Gastrocnemius medialis (tissue), 3 donors: ENCODE data around the gene SNAP25.

DNA sequence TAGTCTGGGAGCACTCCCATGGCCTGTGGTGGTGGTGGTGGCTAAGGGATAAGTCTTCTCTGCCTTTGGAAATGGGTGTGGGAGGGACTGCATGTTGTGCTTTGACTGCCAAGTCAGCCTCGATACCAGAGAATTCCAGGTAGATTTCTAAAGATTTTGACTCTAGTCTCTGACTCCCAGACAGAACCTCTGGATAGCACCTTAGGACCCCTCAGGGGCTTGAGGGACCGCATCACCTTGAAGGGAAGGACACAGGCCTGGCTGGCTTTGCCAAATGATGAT, 329.4 kb downstream of the BMP2 start:
- PRO-cap = no peak
- RAMPAGE, long total RNA, 3 experiments = no peak in any of the 3 experiments

DNA sequence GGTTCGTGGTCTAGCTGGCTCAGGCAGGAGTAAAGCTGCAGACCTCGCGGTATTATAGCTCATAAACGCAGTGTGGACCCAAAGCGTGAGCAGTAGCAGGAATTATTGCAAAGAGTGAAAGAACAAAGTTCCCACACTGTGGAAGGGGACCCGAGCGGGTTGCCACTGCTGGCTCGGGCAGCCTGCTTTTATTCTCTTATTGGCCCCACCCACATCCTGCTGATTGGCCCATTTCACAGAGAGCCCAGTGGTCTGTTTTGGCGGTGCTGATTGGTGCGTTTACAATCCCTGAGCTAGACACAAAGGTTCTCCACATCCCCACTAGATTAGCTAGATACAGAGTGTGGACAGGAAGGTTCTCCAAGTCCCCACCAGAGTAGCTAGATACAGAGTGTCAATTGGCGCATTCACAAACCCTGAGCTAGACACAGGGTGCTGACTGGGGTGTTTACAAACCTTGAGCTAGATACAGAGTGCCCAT, 137.3 kb downstream of the HAO1 start:
- PRO-cap = no peak
- RAMPAGE, long total RNA, 3 experiments = no peak in any of the 3 experiments

DNA sequence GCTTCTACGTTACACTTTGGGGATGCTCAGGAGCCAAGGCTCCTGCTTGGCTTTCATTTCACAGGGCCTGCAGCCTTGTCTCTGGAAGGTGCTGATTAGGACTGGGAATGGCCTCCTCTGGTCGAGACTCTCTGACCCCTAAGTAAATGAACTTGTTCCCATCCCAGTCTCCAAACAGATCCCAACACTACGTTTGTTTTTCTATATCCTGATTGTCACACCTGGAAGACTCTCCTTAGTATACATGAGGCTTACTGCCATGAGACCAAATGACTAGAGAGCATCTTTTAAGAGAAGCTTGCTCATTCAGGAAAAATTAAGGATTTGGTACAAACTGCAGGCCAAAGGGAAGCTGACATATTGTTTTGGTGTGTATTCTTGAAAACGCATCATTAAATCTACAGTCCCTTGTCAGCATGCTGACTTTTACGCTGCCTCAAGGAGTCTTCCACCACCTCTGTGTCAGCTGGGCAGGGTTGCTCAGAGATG, 37.7 kb downstream of the TMX4 start:
- PRO-cap = no peak
- RAMPAGE, long total RNA, 3 experiments = no peak in any of the 3 experiments

GRCh38 chr20:8472591-8473422, 340.7 kb downstream of the PLCB1 start:
- PRO-cap = no peak
- RAMPAGE, long total RNA, 3 experiments = no peak in any of the 3 experiments

GRCh38 chr20:8518575-8519268, 386.7 kb downstream of the PLCB1 start:
- PRO-cap = no peak
- RAMPAGE, long total RNA, 3 experiments = no peak in any of the 3 experiments

GRCh38 chr20:8544786-8545588, 412.9 kb downstream of the PLCB1 start:
- PRO-cap = no peak
- RAMPAGE, long total RNA, 3 experiments = no peak in any of the 3 experiments

- PRO-cap = bidirectional peak, plus-strand start at chr20:8813227, minus-strand start at chr20:8813029
- RAMPAGE, long total RNA, 3 experiments = no peak in any of the 3 experiments
These were observed 256.0 kb upstream of the PLCB4 start for GRCh38 chr20:8812697-8813494.

- PRO-cap = no peak
- RAMPAGE, long total RNA, 3 experiments = no peak in any of the 3 experiments
These were observed 1.3 kb upstream of the PLCB4 start for GRCh38 chr20:9067374-9068198.

GRCh38 chr20:9329877-9330276, 184.5 kb upstream of the LAMP5 start:
- PRO-cap = no peak
- RAMPAGE, long total RNA, 3 experiments = no peak in any of the 3 experiments

- PRO-cap = no peak
- RAMPAGE, long total RNA, 3 experiments = no peak in any of the 3 experiments
These were observed 37.0 kb downstream of the ANKEF1 start for GRCh38 chr20:10071742-10072135.

DNA sequence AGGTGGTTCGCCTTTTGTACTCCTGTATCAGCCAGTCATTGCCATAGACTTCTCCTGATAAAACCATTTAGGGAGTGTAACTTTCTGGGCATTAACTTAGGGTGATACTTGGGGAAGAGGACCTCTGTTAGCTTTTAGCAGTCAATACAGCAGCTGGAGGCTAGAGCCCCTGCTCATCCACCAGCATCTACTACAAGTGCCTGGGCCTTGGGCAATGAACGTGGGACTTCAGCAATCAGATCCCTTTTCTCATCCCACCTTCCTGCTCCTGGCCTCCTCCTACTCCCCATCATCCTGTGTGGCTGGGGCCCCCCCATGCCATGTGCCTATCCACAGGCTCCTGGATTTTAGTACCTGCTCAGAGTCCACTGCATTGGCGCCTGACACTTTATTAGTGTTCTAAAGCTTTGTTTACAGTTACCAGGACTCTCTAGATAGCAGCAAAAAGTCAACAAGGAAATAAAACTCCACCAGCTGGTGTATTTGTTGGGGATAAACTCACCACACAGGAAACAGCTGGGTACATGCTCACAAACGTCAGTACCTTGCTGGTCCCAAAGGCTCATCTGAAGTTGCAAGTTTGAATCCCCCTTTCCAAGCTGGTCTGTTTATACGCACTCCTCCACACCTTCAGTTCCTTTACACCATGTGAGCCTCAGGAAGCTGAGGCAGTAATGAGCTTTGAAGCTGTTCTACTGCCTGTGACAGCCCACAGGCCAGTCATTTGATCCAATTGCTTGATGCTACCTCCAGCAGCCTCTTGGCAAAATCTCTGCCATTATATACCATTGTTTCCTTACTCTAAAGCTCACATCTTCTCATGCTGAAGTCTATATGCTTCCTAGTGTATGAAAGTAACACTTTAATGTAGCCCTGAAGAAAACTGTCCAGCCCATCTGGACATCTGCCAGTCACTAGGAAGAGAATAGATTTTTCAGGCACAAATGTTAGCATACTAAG, 76.4 kb downstream of the ANKEF1 start:
- PRO-cap = no peak
- RAMPAGE, long total RNA, 3 experiments = no peak in any of the 3 experiments

- PRO-cap = no peak
- RAMPAGE, long total RNA, 3 experiments = no peak in any of the 3 experiments
These were observed 2.3 kb upstream of the SNAP25 start for GRCh38 chr20:10216312-10216766.

- PRO-cap = unidirectional peak, plus-strand start at chr20:10218857
- RAMPAGE, long total RNA, 3 experiments = no peak in any of the 3 experiments
These were observed at the start of gene SNAP25 for GRCh38 chr20:10218518-10219260. Gene SNAP25, plus strand, starts transcription at chr20:10218830.

- PRO-cap = no peak
- RAMPAGE, long total RNA, 3 experiments = no peak in any of the 3 experiments
These were observed 104.9 kb downstream of the MKKS start for GRCh38 chr20:10329121-10329479.

DNA sequence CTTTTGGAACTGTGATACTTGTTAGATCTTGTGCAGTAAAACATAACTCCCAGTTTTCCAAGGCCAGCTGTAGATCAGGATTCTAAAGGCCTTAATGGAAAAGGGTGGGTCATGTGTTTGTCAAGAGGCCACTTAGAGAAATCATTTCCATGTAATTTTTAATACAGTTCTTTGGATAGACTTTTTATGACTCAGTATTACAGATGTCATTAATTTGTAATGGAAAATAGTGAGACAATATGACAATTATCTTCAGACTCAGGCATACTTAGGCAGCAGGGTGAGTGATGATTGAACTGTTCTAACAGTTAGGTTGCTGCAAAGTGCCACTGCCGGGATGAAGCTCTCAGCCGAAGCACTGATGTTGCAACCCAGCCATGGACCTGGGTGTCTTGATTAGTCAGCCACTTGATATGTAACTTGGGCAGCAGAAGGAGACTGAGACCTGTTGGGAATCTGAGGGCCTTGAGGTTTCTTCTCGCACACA, 52.1 kb downstream of the SLX4IP start:
- PRO-cap = no peak
- RAMPAGE, long total RNA, 3 experiments = no peak in any of the 3 experiments

DNA sequence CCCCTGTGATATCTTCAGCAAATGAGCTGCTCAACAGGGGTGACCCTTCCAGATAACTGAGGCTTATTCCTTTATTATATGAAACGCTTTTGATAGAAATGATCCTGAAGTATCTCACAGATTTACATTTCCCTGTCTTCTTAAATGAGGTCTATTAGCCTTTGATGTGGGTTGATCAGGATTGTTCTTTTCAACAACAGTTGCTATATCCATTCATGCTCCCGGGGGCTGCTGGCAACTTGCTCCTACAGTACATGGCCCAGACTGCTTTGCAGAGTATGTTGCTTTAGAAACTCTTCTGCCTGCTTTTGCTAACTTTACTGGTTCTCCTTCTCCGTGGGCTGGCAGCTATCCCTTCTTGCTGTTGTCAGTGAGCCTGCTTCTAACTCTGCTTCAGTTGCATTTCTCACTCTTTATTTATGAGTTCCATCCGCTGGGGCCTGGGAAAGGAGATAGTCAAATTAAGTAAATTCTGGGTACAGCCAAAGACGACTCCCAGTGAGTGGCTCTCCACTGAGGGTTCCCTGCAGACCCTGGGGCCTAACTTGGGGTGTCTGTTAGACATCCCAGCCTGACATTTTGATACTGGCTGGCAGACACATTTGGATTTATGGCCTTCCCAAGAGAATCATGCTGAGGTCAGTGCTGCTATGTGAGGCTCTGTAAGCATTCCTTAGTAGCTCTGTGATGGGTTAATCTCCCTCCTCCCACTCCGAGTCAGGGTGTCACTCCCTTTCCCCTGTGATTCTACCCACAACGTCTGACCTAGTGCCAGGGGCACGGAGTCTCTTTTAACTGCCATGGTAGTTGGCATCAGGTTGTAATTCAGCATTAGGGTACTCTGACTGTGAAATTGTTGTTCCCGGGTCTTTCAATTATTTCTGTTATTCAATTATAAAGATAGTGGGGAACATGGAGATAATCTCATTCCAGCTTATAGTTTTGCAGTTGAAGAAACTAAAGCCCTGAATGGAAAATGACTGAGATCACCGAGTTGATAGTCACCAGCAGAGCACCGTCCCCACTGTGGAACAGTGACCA, 73.6 kb downstream of the SLX4IP start:
- PRO-cap = no peak
- RAMPAGE, long total RNA, 3 experiments = no peak in any of the 3 experiments

DNA sequence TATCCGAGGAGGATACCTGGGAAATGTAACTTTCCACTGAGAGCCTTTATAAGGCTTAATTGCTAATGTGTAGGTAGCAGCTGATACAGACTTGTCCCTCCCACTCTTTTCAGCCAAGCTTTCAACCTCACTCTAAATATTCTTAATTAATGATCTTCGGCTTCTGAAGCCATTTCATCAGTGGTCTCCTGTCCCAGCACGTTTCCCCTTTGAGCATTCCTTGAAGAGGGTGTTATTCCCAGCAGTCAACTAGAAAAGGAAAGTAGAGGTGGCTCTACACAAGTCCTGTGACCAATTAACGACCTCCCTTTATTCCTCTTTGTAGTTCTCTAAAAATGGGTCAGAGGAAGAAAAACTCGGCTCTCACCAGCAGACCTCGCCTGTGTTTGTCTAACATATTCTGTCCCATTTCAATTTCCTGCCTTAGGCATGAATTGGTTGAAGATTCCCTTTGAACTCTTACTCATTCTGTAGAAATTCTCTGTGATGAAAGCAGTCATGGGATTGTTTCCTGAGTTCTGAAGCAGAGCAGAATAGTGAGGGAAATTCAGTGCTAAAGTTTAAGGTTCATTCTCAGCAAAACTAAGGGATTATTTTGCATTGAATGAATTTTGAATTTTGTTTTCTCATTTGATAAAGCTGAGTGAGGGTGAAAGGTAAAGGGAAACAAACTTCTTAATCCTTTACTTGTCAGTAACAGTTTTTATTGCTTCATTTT, 105.5 kb downstream of the SLX4IP start:
- PRO-cap = no peak
- RAMPAGE, long total RNA, 3 experiments = no peak in any of the 3 experiments

DNA sequence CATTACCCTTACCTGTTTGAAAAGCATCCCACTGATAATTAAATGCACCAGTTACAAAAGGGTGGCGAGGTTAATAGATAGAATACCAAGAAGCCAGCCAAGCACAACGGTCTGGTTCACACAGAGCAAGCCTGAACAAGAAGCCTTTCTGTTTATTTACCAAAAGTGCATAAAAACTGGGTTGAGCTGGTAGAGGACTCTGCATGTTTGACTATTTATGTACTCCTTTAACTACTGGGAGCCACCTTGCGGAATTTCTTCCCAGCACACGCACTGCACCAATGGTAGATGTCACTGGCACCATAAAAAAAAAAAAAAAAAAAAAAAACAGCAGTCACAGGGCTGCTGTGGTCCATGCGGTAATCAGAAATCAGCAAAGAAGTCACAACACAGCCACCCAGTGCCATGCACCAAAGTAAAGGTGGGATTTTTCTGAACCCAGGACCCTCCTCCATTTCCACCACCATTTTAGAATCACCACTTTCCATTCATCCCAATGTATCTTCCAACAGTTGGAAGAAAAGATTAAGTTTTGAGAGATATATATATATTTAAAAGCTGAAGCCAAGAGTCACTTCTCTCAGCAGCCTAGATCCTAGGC, 5.9 kb downstream of the JAG1 start:
- PRO-cap = no peak
- RAMPAGE, long total RNA, 3 experiments = no peak in any of the 3 experiments

GRCh38 chr20:10699445-10699964, 25.7 kb upstream of the JAG1 start:
- PRO-cap = no peak
- RAMPAGE, long total RNA, 3 experiments = no peak in any of the 3 experiments

GRCh38 chr20:10739680-10740103, 65.9 kb upstream of the JAG1 start:
- PRO-cap = no peak
- RAMPAGE, long total RNA, 3 experiments = no peak in any of the 3 experiments